Hair follicular keratinocyte (primary cell): ENCODE results near the genes ASB2, OTUB2 and PPP4R4.

- RAMPAGE, long total RNA = no peak
These were observed 36.9 kb downstream of the BTBD7 start for GRCh38 chr14:93295779-93296560.

- RAMPAGE, long total RNA = no peak
These were observed 2.7 kb downstream of the BTBD7 start for GRCh38 chr14:93329849-93330911.

DNA sequence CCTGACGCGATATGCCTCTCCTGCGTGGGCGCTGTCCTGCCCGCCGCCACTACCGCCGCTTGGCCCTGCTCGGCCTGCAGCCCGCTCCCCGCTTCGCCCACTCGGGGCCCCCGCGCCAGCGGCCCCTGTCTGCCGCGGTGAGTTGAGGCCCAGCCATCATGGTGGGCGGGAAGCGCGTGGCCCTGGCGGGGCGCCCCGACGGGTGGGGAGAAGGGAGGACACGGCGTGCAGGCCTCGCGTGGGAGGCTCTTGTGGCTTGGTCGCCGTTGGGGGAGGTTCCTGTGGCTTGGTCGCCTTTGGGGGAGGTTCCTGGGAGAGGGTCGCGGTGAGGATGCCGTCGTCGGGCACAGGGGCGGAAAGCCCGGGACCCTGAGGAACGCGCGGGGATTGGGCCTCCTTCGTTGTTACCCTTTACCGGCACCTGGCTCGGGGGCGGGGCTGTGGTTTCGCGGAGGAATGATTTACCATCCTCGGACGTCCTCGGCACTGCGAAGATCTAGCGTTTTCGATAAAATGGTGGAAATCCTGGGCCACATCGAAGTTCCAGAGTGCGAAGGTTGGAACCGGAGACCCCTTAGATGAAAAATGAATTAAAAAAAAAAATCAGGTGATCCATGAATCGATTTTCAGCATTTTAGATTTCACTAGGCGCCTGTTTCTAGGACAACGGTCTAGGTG, 415 bp downstream of the COX8C start:
- RAMPAGE, long total RNA = no peak

- RAMPAGE, long total RNA = no peak
These were observed 44.2 kb downstream of the PRIMA1 start for GRCh38 chr14:93743908-93744640.

GRCh38 chr14:93757072-93757608, 31.1 kb downstream of the PRIMA1 start:
- RAMPAGE, long total RNA = no peak

- RAMPAGE, long total RNA = no peak
These were observed 28.5 kb downstream of the PRIMA1 start for GRCh38 chr14:93759458-93760481.

DNA sequence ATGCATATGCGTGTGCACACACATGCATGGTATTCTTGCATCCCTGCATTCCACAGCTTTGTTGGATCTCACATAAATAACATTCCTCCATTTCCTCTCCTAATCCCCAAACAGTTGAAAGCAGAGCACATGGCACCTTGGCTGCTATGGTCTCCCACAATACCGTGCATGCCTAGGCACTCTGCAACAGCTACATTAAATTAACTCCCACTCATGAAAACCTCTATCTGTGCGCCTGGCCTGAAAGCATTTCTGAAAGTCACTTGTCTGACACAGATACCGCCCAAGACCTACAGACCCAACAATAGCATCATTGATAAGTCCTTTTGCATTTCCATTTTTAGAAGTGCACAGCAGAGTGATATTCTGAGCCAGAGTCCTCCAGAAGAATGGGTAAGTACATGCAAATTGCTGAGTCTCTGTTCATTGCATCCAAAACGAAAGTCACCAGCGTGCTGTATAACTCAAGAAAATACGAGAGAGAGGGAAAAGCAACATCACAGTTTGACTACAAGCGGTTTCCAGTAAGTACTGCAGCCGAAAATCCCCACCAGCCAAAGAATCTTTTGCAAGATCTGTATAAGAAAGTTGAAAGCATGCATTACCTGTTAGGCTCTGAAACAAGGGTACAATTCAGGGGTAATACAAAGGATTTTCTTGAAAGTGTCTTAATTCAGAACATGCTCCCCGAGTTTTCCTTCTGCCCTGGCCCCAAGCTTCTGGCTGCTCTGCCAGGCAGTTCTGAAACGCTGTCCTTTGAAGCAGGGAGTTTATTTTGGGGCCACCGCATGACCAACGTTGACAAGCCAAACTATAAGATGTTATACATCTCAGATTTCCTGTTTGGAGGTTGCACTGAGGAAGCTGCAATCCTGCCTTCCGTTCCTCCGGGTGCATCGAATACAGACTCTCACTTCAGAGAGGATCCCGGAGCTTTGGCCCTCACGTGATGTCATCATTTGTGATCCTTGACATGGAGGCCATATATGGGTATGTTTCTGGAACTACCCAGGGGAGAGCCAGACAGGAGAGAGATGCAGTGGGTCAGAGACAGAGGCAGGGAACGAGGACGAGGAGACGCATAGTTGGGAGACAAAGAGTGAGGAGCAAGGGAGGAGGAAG, at the start of gene ASB2:
Gene ASB2, minus strand, starts transcription at position 742 of the 1,122 bp plus-strand sequence.
- RAMPAGE, long total RNA = no peak

DNA sequence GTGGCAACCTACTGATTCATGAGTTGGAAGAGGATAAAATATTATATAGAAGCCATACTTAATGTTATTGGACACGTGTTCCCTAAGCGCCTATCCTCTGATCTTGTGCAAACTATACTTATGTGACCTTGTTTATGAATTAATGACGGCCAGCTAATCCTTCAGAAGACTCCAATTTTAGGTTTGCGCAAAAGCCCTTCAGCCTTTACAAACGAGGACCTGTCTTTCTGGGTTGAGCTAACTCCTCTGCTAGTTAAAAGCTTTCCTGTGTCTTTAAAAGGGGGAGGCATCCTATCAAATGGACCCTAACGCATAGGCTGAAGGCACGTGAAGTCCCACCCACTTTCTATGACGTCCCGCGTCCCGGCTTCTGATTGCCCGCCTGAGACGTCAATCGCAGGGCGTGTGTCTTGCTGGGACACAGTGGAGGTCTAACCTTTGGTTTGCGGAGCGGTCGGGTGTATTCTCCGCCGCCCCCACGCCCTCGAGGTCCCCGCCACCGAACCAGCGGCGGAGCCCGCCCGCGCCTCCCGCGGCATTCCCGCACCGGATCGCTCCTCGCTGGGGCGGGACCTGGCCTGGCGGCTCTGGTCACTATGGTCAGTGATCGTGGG, at the start of gene OTUB2:
Gene OTUB2, plus strand, starts transcription at position 399 of the 614 bp plus-strand sequence.
- RAMPAGE, long total RNA = no peak

GRCh38 chr14:94046680-94047161, 20.6 kb downstream of the OTUB2 start:
- RAMPAGE, long total RNA = no peak

- RAMPAGE, long total RNA = no peak
These were observed 16.5 kb downstream of the IFI27L2 start for GRCh38 chr14:94112696-94113427.

DNA sequence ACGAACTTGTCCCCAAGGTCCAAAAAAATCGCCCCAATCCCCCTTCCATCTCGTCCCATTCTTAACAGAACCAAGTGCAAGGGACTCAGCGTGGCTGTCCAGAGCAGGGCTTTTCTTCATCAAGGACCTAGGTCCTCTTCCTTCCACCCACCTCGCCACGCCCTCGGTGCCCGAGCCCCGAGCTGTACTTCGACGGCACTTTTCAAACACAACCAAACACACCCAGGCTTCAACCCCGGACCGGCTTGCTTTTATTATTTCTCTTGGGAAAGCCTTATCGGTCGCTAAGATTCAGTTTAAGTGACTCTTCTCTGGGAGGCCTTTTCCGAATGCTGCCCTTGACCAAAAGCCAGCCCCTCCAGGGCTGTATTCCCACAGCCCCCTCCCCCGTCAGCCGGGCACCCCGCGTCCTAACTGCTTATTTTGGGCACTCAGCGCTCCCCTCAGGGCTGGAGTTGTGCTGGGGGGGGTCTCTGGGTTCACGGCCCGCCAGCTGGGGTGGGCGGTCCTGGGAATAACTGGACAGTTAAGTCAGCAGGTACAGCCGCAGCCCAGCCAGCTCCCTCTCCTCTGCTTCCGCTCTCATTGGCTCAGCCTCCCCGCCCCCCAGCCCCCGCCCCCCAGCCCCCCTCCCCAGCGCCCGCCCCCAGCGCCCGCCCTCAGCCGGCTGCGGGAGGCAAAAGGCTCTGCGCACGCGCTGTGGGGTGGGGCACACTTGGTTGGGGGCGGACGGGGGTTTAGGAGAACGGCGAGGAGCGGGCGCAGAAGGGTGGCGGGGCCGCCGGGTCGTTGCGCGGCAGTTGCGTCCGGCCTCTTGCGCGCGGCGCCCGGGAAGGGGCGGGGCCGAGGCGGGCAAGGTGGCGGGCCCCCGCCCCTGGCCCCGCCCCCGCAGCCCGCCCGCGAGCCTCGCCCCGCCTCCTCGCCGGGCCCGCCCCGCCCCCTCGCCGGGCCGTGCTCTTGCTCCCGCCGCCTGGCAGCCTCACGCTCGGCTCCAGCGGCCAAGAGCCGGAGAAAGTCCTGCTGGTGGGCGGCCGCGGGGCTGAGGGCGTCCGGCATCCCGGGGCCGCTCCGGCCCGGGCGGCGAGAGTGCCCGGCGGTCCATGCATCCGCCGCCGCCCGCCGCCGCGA, at the start of gene PPP4R4:
Gene PPP4R4, plus strand, starts transcription at position 957 of the 1,128 bp plus-strand sequence.
- RAMPAGE, long total RNA = no peak

DNA sequence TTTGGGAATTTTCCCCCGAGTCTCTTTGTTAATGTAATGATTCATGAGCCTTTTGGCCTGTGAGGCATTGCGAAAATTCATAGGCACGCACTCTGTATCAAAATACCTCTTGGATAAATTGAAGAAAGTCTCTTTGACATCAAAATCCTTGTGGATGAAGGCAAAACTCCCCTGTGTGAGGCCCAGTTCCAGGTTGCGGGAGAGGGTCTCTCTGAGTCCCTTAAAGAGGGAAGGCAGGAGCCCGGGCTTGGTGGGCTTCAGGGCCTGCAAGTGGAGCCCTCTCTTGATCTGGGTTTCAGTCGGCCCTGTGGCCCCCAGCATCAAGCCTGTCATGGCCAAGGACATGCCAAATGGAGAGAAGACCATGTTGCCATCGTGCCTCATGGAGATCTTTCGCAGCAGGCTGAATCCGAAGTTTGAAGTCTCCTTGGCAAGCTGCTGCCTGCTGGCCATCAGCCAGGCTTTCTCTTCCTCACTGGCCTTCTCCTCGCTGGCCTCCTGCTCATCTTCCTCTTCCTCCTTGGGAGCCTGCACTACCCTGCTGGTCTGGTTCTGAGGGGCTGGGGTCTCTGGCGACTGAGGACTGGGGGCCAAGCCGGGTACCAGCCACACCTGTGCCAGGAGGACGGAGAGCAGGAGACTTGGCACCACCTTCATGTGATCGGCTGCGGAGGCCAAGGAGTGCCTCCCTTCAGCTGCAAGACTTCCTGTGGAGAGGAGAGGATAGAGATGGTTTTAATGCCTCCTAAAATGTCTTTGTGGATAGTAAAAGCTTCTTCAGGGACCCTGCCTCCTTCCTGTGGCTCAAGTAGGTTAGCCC, 2.9 kb downstream of the SERPINA10 start:
- RAMPAGE, long total RNA = no peak

GRCh38 chr14:94381399-94382297, 6.8 kb downstream of the SERPINA1 start:
- RAMPAGE, long total RNA = no peak

GRCh38 chr14:94504163-94504422, 5.2 kb downstream of the SERPINA12 start:
- RAMPAGE, long total RNA = no peak

GRCh38 chr14:94584192-94585306, 3.3 kb downstream of the SERPINA5 start:
- RAMPAGE, long total RNA = no peak

DNA sequence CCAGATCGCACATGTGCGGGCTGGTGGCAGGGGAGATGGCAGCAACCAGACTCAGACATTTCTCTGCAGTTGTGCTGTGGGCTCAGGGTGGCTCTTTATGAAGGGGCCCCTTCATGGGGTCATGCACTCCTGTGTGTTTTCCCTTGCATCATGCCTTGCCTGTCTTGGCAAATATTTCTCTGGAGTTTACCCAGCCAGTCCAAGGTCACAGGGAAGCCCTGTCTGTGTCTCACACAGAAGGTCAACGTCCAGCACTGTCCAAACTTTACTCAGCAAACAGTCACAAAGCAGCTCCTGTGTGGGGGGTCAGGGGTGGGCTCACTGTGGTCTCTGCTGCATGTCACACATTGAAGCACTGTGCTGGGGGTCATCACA, 12.7 kb downstream of the SERPINA5 start:
- RAMPAGE, long total RNA = no peak

GRCh38 chr14:95138316-95138982, 18.9 kb downstream of the DICER1 start:
- RAMPAGE, long total RNA = no peak

DNA sequence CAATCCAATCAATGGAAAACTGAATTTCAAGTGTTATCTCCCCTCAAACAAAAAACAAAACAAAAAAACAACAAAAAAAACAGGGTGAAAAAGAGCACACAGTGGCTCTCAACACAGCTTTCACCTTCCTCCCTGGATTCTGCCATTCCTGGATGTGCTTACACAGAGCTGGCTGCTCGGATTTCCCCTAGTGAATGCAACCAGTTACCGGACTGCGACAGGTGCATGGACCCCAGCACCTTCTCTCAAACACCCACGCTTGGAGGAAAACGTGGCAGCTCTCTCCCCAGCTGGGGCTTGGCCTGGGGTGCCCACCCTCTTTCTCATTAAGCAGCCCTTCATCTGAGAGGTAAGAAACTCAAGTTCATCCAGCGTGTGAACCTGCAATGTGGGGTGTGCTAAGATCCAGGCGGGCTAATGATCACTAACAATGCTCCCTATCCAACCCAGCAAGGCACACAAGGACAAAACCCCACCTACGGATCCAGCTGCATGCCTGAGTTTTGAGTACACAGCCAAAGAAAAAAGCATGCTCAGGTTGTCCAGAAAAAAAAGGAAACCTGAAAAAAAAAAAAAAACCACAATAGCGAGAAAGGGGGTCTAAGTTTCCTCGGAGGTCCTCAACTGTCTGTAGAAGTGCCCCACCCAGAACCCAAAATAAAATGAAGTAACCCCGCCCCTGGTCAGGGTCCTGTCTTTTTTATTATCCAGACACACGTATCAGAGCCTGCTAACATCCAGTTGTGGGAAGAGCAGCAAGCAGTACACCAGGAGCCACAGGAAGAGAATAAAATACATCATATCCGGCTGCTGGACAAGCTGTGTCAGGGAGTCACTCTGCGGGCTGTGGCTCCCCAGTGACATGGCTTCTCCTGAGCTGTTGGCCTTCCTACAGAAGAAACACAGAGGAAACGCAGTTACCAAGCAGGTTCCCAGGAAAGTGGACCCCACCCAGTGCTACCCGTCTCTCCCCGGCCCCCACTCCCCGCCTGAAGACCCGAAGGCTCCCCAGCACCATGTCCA, 33.8 kb upstream of the DICER1 start:
- RAMPAGE, long total RNA = no peak

GRCh38 chr14:95308704-95309896, 10.6 kb downstream of the CLMN start:
- RAMPAGE, long total RNA = no peak

- RAMPAGE, long total RNA = no peak
These were observed 20.5 kb upstream of the CLMN start for GRCh38 chr14:95340047-95340705.